Glomerular endothelial cell (primary cell): ENCODE results near the genes CYP2F1, HNRNPUL1, B9D2 and B3GNT8.

DNA sequence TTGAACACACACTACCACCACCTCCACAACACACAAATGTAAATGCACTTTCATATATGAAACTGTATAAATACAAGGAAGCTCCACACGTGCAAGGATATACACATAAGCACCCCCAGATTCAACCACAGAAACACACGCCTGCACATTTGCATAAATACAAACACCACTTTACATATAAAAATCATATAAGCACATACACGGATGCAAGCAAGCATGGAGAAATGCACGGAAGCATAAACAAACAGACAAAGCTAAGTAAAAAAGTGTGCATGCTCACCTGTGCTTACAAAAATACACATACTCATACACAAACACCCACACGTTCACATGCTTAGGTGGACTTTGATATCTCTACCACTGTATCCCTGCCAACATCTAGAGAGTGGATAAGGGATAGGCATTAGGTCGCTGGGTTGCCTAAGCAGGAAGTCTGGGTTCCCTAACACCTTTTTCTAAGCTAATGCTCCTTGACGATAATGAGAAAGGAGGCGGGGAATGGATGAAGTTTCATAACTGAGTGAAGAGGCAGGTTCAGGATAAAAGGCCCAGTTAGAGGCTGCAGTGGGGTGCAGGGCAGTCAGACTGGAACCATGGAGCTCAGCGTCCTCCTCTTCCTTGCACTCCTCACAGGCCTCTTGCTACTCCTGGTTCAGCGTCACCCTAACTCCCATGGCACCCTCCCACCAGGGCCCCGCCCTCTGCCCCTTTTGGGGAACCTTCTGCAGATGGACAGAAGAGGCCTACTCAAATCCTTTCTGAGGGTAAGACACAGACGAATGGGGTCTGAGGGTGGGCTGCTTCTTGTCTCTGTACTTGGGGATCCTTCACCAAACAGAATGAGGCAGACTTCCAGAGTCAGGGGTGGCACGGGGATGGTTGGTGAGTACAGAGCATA lies 41.9 kb upstream of the CYP2A7 start:
- RAMPAGE, long total RNA: no peak

DNA sequence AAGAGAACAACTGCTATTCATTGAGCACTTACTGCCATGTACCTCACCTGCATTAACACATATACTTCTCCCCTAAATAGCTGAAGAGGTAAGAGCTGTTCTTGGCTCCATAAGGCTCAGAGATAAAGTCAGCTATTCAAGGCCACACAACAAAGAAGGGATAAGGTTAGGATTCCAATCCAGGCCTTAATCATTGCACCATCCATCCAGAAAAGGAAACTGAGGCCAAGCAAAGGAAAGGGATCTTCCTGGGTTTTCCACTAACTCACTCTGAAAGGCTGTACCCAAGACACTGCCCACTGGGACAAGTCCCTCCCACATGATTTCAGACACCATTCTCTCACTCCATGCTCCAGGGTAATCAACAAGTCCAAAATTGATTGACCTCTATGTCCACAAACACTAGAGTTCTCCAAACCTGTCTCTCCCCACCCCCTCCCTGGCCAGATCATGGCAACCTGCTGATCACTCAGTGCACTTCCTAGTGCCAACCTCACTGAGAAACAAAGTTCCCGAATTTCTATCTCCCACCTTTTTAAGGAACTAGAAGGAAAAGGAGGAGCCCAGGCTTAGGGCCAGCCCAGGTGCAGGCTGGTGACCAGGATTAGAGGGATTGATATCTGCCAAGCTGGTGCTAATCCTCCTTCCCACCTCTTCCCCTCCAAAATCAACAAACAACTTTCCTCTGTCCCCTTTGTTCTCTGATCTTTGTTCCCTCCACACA lies 2.5 kb upstream of the CYP2A13 start:
- RAMPAGE, long total RNA: no peak

- RAMPAGE, long total RNA: no peak
Observed at GRCh38 chr19:41114240-41114724, at the start of gene CYP2F1. Gene CYP2F1 (plus strand): TSS chr19:41114432.

DNA sequence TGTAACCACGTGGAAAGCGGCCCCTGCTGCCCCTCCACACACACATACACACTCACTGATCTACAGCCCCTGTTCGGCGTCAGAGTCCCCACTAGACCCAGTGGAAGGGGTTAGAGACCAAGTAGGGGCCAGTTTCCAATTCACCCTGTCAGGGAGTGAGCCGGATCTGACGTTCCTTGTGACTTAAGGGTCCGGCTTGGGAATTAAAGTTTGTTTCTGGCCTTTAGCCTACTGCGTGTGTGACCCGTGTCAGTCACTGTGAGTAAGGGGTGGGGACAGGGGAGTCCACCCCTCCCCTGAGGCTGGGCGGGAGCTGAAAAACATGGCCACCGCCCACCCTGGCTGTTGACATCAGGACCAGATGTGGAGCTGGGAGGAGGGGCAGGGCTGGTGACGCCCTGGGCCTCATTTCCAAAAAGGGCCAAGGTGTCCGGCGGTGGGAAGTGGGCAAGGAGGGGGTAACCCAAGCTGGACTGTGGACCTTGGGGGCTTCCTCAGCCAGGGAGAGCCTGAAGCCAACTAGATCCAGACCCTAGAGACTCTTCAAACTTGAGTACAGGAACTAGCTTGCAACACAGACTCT lies 11.6 kb upstream of the AXL start:
- RAMPAGE, long total RNA: no peak

- RAMPAGE, long total RNA: start-site peak on the plus strand at chr19:41264343-41264473, 267 and 439 reads in 2 replicates
Observed at GRCh38 chr19:41264276-41264649, at the start of gene HNRNPUL1. Gene HNRNPUL1 (plus strand): TSS chr19:41264372.

- RAMPAGE, long total RNA: no peak
Observed at GRCh38 chr19:41322610-41323406, 12.8 kb downstream of the CCDC97 start.

- RAMPAGE, long total RNA: no peak
Observed at GRCh38 chr19:41330658-41331475, 20.9 kb downstream of the CCDC97 start.

GRCh38 chr19:41351161-41352238 lies 2.2 kb downstream of the TGFB1 start:
- RAMPAGE, long total RNA: no peak

DNA sequence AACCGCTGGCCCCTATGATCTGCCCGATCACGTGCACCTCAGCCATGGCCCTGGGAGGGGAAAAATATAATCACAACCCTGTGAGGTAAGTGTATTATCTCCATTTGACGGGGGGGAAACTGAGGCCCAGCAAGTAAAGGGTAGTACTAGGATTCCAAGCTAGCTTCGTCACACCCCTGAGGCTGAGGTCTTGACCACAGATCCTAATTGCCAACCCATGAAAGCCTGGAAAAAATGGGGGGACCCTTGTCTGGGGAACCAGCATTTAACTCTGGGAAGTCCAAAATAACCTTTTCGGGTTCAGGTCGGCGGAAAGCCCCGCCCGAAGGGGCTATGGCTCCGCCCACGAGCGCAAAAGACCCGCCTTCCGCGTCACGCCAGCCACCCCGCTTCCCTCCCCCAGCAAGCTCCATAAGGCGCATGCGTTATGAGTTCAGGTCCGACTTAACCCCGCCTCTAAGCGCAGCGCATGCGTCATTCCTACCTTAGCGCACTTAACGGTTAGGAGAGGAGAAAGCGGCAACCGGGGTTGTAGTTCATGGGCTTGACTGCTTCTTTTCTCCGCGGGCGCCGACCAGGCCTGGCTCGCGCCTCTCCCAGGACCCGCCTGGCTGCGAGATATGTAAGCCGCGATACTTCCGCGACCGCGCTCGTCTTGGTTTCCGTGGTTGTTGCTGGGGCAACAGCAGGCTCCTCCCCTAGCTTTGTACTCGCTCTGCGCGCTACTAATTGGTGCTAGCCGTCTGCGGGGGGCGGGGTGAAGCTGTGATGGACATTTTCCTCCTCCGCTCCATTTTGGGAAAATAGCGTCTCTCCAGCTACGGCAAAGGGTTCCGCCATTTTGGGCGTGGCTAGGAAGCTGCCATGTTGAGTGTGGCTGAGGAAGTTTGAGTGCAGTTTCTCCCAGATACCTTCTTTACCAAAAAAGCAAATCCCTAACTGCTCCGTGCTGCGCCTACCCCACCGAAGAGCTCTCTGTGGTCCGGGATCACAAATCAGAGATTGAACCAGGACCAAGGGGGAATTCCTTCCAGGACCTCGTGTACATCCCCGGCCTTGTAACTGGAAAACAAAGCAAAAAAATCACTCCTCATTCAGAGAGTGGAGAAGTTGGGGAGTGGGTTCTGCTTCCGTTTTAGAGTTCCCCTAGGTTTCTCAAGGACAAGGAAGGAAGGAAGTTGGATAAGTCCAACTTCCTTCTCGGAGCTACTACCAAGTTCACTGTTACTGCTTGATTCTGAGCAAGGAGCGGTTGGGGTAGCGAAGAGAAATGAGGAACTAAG lies at the start of gene B9D2:
Gene B9D2 (minus strand): TSS at position 676 of the 1,283 bp plus-strand sequence.
- RAMPAGE, long total RNA: start-site peak on the minus strand centred at position 655 of the sequence, 53 bp wide, 20 and 26 reads in 2 replicates

GRCh38 chr19:41424492-41425630 lies 2.3 kb downstream of the B3GNT8 start:
- RAMPAGE, long total RNA: no peak

DNA sequence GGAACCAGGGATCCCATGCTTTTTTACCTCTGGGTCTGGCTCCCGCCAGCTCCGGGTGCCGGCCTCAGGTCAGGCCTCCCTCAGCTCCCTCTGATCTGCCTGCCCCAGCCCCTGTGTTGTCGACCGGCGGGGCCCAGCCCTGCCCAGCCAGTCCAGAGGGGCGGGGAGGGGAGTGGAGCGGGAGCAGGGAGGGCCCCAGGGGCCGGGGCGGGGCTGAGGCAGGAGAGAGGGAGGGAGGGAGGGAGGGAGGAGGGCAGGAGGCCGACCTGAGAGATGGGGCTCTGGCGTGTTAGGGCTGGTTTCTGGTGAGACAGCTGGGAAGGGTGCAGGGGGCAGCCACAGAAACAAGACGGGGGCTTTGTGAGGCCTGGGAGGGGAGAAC lies at the start of gene B3GNT8:
Gene B3GNT8 (minus strand): TSS at position 118 of the 382 bp plus-strand sequence.
- RAMPAGE, long total RNA: no peak

- RAMPAGE, long total RNA: no peak
Observed at GRCh38 chr19:41706687-41707358, 1.6 kb upstream of the CEACAM5 start.

DNA sequence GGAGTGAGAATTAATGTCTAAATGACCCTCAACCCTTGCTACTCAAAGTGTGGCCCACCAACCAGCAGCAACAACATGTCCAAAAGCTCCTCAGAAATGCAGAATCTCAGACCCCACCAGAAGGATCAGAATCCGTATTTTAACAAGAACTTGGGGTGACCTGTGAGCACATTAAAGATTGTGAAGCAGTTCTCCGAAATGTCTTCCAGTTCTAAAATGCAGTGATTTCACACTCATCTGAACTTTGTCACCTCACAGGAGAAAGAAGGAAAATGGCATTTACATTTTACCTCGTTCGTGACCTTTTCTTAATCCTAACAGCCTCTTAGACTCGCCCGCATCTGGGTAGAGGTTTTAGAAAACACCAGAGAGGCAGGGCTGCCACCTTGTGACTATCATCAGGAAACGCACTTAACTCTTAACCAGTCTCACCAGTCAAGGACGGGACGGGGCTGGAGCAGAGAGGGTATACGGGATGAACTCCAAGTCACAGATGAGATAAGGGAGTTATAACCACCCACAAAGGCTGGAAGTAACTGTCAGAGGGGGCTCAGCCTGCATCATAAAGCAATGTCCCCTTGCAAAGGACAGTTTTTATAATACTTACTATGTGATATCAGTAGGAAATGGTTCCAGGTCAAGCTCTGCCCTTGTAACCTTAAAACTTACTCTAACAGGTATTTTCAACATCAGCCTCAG lies 8.8 kb upstream of the CEACAM6 start:
- RAMPAGE, long total RNA: no peak

DNA sequence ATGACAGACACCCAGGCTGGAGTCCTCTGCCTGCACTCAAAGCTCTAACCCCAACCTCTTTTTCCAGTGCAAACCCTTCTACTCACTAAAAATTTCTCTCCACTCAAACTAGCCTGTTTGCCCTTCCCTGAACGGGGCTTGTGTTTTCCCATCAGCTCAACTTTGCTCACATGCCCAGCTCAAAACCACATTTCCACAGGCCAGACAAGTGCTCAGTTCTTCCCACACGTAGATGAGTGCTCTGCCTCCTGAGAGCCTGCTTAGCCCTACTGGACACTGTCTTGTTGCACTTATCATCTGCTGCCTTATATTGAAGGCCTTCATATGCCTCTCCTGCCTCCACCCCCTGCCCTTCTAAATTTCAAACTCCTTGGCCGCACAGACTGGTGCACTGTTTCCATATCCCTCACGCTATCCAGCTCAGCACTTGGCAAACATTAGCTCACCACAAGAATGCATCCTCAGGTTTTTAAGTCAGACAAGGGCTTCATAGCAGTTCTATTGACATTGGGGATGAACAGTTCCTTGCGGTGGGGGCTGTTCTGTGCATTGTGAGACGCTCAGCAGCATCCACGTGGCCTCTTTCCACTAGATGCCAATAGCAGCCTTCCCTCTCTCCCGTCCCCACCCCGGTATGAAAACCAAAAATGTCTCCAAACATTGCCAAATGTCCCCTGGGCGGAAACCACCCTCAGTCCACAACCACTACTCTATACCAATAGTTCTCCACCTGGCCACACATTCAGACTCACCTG lies 3.9 kb upstream of the CEACAM3 start:
- RAMPAGE, long total RNA: no peak

GRCh38 chr19:41860672-41861708 lies 935 bp downstream of the RPS19 start:
- RAMPAGE, long total RNA: no peak

GRCh38 chr19:41871671-41872793 lies 5.0 kb upstream of the CD79A start:
- RAMPAGE, long total RNA: no peak

DNA sequence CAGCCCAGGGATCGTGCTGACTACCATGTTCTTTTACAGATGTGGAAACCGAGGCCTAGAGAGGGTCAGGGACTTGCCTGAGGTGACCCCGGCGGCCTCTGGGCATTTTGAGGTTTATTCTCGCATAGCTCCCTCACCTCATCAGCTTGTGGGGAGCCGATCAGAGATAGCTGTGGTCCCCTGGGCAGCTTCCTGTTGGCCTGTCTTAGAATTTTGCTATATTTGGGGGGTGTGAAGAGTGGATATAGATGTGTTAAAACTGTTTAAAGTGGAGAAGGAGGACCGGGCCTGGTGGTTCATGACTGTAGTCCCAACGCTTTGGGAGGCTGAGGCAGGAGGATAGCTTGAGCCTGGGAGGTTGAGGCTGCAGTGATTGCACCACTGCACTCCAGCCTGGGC lies 6.9 kb downstream of the ARHGEF1 start:
- RAMPAGE, long total RNA: no peak

DNA sequence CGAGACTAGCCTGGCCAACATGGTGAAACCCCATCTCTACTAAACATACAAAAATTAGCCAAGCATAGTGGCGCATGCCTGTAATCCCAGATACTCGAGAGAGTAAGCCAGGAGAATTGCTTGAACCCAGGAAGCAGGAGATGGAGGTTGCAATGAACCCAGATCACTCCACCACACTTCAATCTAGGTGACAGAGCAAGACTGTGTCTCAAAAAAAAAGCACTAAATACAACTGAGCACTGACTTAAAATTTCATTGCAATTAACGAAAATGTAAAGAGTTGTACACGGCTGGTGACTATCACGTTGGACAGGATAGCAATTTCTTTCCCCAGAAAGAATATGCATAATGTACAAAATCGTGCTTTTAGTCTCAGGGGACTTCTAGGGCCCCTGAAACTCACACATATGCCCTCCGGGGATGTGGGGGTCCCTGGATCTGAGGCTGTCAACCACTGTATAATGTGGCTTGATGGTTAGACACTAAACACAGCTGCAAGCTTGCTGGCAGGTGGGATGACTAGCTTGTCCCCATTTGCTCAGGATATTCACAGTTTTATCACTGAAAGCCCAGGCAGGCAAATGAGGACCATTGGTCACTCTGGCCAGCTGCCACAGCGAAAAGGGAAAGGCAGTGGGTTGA lies 17.3 kb downstream of the ARHGEF1 start:
- RAMPAGE, long total RNA: no peak

- RAMPAGE, long total RNA: no peak
Observed at GRCh38 chr19:41904196-41905380, 21.6 kb downstream of the ARHGEF1 start.

DNA sequence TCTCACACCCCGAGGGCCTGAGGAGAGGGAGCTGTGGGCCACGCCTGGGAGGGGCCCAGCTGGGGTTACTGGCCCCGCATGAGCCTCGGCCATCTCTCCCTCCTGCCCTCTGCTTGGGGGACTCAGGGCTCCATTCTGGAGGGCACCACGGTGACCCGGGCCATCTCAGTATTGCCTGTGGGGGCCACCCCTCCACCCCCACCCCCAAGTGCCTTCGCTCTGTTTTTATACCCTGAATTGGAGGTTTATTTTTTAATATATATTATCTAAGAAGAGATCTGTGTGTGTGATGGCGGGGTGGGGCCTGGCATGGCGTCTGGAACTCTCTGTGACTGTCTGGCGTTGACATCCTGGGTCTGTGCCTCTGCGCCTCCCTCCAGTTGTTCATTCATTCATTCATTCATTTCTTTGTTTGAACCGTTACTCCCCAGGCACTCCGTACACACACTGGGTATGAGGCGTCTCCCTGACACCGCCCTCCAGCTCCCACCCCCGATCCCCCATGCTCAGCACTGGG lies 21.0 kb downstream of the ERFL start:
- RAMPAGE, long total RNA: no peak